Zone of skin (tissue), 1 donor: ENCODE measurements around a stretch of chr16.

DNA sequence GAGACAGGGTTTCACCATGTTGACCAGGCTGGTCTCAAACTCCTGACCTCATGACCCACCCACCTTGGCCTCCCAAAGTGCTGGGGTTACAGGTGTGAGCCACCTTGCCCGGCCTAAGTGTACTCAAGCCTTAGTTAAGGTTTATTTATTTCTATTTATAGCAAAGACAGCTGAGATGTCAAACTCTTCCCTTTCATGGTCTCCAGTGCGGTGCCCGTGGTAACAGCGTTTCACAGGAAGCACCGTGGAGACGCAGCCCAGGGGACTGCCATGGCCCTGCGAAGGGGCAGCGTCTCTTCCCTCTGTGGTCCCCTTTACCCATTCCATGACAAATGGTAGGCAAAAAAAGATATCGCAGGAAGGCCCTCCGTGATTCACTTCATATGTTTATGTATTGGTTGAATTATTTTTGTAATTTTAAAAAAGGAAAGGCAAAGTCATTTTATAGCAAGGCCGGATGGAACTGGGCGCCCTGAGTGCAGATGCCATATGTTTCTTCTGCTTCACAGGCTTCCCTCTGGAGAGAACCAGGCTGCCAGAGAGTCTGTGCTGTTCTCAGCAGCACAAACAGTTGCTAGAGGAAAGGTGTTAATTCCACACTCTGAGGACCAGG lies 29.3 kb downstream of the DDX19A start:
- RRBS: no CpG with 5 or more reads among the region's 12 CpGs

- RRBS: no CpG with 5 or more reads among the region's 5 CpGs
Observed at GRCh38 chr16:70396485-70397036, 42.3 kb downstream of the ST3GAL2 start.

DNA sequence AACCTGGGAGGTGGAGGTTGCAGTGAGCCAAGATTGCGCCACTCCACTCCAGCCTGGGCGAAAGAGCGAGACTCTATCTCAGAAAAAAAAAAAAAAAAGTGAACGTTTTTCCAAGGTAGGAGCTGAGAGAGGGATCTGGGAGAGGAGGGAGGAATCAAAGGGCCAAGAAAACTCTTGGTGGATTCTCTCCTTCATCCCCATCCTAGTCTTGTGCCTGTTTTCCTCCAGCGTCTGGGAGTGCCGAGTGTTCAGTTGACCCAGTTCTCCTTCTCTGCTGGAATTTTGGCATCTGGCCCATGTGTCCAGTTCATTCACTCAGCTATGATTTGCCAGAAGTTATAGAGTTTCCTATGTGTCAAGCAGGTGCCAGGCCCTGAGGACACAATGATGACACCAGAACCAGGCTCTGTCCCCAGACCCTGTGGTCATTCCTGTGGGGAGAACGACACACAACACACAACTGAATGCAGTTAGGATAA lies 36.2 kb upstream of the IL34 start:
- RRBS: no CpG with 5 or more reads among the region's 7 CpGs

DNA sequence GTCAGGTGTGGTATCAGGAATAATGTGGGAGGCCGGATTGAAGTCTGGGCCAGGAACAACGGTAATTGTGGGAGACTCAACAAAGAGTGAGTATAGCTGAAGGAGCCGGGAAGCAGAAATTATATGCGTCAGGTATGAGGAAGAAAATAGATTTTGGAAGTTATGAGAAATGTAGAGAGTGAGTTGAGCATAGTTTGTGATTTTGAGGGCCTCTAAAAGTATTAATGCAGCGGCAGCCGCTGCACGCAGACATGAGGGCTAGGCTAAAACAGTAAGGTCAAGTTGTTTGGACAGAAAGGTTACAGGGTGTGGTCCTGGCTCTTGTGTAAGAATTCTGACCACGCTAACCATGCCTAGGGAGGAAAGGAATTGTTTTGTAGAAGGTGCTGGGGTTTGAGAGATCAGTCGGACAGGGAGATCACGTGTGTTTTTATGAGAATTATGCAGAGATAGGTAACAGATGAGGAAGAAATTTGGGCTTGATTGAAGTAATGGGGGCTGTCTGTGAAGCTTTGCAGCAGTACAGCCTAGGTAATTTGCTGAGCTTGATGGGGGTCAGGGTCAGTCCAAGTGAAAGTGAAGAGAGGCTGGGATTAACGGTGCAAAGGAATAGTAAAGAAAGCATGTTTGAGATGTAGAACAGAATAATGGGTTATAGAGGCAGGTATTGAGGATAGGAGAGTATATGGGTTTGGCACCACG lies 27.9 kb upstream of the IL34 start:
- RRBS: no CpG with 5 or more reads among the region's 12 CpGs

GRCh38 chr16:70620576-70621445 lies 25.5 kb upstream of the IL34 start:
- RRBS: no CpG with 5 or more reads among the region's 18 CpGs

DNA sequence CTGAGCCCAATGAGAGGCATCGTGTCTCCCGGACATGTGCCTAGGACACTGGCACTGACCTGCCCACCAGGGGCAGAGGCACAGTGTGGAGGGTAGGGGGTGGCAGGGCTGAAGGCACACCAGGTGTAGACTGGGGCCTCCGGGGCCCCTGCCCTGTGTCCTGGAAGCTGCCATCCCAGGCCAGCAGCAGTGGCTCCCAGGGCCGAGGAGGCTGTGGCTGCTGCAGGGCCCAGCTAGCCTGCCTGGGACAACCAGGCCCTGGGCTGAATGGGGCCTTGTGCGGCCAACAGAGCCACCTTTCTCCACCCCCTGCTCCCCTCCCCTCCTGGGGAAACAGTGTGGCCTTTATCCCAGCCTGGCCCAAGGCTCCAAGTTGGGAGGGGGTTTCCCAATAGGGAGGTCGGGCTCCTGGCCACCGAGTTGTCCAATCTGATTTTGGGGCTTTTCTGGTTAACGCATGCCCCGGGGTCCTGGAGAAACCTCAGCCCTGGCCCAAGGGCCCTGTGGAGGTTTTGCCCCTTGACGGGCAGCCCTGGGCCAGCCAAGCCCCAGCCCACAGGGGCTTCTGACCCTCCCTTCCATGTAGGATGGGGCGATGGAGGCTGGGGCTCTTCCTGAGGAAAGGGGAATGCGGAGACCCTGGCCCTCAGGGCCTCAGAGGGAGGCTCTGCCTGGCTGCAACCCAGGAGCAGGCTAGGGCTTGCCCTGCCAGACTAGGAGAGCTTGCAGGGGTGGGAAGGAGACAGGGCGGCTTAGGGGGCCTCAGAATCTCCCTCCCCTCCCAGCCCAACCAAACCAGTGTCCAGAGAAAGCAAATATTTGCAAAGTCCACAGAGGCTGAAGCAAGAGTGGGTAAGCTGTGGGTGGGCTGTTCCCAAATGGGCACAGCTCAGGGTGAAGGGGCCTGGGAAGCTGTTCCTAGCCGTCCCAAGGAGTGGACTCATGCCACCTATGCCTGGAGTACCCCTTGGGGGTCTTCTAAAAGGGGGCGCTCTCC lies 4.2 kb downstream of the MTSS2 start:
- RRBS: 60% methylated on average over 2 of the region's 15 CpGs

GRCh38 chr16:70682674-70683453 lies 3.0 kb downstream of the MTSS2 start:
- RRBS: no CpG with 5 or more reads among the region's 13 CpGs

DNA sequence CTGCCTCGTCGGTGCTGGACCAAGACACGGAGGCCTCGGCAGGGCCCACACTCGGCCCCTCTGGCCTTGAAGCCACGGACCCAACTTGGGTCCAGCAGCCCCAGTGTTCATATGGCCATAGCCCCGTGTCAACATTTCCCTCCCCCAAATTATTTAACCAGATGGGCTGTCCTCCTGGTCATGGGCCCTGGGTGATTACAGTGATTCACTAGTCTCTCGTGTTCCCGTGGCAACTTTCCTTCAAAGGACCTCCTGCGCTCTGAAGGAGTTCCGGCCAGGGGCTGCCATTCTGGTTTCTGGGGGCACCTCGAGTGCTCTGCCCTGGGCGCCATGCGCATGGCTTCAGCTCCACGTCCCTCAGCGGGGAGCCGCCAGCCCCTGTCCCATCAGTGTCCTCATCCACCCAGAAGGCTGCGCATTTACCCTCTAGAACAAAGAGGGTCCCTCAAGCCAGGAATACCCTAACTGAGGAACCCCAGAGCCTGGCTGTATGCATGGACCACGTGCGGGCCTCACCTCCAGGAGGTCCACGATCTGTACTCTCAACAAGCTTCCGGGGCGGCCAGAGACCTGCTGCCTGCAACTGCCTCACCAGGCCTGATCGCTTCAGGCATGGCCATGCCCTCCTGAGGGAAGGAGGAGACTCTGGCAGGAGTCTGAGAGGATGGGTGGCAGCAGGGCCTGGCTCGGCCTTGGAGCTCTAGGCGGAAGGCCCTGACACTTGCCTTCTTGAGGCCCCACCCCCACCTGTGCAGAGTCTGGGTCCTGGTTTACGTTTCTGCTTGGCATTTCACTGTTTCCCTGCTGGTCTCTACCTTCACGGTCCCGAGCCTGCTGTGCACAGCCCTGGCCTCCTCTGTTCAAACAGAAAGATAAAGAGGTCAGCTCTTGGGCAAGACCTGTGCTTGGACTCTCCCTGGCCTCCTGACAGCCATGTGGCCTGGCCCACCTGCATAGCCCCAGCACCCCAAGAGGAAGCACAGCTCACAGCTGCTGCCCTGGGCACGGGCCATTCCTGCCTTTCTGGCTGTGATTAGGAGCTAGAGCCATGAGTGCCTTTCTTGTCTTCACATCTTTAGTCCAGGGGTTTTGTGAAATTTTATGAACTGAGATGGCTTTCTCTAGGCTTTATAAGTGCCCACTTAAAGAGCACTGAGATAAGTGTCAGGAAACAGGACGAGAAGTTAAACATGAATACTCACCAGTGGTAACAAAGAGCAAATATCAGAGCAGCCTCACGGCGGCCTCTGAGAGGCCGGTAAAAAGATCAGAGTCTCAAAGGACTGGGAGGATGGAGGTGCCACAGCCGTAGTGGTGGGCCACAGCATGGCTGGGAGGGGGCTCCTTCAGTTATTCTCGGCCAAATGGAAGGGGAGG lies 25.3 kb upstream of the MTSS2 start:
- RRBS: no CpG with 5 or more reads among the region's 36 CpGs

DNA sequence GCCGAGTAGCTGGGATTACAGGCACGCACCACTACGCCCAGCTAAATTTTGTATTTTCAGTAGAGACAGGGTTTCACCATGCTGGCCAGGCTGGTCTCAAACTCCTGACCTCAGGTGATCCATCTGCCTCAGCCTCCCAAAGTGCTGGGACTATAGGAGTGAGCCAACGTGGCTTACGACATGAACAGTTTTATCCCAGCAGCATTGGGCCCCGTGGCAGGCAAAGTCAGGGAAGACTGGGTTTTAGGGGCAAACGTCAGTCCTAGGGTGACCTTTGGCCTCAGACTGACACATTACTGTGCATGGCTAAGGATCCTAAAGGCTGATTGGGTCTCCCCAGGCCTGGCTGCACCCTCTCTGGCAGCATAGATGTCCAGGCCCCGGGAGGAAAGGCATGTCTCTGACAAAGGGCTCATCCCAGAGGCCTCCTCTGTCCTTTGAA lies 54.3 kb upstream of the MTSS2 start:
- RRBS: no CpG with 5 or more reads among the region's 8 CpGs

DNA sequence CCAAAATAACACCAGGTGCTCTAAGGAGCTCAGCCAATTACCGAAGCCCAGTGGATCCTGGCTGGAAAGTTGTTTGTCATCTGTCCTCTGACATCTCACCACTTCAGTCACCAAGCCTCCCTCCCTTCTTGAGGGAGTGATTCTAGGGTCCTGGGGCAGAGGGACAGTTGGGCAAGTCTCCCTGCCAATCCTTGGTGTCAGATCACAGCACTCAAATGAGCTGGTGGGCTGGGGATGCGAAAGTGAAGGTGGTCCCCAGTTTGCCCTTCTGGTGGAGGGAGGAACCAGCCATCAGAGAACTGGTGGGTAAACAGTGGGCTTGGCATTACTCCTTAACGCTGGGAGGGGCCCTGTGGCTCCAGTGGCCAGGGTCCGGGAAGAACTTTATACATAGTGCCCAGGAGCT lies 4.4 kb upstream of the CALB2 start:
- RRBS: no CpG with 5 or more reads among the region's 4 CpGs

- RRBS: 92% methylated on average over 1 of the region's 8 CpGs
Observed at GRCh38 chr16:71385232-71385671, 26.7 kb downstream of the CALB2 start.

DNA sequence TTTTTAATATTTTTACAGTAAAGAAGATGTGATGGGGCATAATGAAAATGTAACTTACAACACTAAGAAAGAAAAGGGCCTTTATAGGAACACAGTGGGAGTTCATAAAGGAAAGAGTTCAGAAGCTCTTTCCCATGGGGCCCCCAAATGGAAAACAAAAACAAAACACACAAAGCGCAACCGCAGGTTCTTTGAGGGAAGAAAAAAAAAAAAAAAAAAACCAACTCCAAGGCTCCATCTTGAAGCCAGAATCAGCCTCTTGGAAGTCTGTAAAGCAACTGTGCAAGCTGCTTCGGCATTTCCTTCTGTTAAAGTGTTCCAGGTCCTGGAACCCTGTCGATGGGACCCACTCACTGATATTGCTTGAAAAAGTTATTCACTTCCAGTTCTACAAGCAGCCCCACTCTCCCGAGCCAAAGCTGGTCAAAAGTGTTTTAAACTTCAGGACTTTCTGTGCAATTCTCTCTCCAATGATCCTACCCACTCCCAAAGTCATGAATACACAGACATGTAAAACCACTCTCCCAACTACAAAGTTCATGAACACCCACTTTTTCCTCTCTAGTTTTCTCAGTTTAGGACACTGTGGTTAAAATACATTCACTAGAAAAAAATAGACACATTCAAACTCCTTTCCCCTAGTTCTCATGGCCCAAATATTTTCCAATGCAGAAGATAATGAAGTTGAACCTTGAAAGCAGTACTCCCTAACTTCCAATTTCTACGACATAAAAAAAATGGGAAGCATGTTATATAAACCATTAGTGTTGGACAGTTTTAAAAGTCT lies 4.9 kb upstream of the PHLPP2 start:
- RRBS: no CpG with 5 or more reads among the region's 6 CpGs

DNA sequence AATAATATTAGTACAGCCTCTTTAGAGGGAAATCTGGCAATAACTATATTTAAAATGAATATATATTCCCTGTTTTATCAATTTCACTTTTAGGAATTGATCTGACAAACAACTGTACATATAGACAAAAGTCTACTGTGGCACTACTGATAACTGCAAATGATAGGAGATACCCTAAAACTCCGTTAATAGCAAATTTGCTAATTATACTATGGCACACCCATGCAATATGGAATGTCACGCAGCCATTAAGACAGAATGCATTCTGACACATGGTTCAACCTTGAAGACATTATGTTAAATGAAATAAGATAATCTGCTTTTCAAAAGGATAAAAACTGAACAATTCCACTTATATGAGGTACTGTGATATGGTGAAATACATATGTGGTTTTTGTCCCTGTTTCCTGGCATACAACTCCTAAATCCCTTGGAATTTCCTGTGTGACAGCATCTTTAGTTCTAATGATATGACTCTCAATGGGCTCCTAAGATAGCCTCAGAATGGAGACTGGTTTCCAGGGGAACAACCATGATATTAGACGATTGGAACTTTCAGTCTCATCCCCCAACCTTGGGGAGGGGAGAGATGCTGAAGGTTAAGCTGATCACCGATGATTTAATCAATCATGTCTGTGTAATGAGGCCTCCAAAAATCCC lies 37.6 kb upstream of the PHLPP2 start:
- RRBS: no CpG with 5 or more reads among the region's 4 CpGs

DNA sequence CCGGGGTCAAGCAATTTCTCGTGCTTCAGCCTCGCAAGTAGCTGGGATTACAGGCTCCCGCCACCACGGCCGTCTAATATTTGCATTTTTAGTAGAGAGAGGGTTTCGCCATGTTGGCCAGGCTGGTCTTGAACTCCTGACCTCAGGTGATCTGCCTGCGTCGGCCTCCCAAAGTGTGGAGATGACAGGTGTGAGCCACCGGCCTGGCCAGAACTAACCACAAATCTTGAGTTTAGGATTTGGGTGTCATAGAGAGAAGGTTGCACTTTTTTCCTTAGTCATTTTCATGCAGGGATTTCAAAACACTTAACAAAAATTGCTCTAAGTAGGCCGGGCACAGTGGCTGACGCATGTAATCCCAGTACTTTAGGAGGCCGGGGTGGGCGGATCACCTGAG lies 1.4 kb upstream of the AP1G1 start:
- RRBS: no CpG with 5 or more reads among the region's 14 CpGs

- RRBS: no CpG with 5 or more reads among the region's 8 CpGs
Observed at GRCh38 chr16:71854523-71855203, 8.9 kb downstream of the ATXN1L start.

DNA sequence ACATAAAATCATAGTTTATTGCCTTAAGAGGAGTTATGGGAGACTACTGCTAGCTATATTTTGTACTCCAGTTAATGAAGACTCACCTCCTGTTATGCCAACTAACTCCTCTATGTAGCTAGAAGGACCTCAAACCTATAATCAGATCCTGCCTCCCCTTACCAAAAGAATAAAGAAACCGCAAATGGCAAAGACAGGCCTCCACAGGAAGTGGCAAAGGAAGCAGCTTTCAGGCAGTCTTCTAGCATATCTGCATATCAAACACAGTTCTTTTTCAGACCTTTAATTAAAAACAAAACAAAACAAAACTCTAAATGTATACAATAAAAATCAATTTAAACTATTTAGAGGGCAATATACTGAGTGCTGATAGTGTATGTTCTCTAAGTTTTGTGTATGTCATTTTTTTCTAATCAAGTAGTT lies 2.8 kb downstream of the ZNF821 start:
- RRBS: no CpG with 5 or more reads among the region's 1 CpG

GRCh38 chr16:71895649-71896348 lies 468 bp downstream of the IST1 start:
- RRBS: 1% methylated on average over 9 of the region's 46 CpGs

DNA sequence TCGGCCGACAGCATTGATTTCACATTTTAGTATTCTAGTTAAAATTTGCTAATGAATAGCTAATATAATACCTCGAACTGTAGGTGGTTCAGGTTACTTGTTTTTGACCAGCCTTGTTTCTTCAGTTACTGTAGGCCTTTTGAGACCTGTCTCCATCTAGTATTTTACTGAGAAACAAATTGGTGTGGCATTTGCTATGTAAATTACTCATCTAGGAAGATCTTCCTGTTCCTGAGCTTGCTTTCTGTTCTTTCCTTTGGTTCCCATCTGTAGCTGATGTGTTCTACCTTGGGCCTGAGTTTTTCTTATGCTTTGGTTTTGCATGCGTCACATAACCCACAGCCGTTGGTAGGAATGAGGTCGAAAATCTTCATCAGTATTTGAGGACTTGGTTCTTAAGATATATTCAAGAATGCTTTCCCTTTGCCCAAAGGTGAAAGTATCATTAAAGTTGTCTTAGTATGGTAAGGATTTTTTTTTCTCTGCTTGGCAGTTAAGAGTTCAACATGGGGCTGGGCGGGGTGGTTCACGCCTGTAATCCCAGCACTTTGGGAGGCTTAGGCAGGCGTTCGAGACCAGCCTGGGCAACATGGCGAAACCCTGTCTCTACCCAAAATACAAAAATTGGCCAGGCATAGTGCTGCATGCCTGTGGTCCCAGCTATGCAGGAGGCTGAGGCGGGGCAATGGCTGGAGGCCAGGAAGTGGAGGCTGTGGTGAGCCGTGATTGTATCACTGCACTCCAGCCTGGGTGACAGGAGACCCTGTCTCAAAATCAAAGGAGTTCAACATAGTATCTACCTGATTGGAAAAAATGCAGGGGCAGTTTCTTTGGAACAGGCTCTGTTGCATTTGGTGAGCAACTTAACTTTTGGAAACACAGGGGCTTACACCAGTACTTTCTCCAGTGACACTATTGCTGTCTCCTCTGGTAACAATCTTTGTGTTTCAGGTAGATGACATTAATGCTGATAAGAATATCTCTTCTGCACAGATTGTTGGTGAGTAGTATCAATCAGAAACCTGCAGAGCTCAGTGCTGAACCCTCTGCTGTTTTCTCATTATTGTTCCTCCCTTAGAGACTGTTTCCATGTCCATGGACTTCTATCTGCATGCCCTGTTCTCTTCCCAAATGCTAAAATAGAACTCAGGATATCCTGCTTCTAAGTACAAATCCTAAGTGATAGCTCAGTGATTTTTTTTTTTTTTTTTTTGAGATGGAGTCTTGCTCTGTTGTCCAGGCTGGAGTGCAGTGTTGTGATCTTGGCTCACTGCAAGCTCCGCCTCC lies 28.9 kb downstream of the IST1 start:
- RRBS: no CpG with 5 or more reads among the region's 14 CpGs

- RRBS: no CpG with 5 or more reads among the region's 12 CpGs
Observed at GRCh38 chr16:72015093-72016189, 6.9 kb downstream of the DHODH start.

GRCh38 chr16:72041923-72042830 lies 12.1 kb upstream of the HP start:
- RRBS: no CpG with 5 or more reads among the region's 4 CpGs